Cardiac ventricle fibroblast (primary cell): Measurements from ENCODE around the genes TIGAR and C12orf4.

DNA sequence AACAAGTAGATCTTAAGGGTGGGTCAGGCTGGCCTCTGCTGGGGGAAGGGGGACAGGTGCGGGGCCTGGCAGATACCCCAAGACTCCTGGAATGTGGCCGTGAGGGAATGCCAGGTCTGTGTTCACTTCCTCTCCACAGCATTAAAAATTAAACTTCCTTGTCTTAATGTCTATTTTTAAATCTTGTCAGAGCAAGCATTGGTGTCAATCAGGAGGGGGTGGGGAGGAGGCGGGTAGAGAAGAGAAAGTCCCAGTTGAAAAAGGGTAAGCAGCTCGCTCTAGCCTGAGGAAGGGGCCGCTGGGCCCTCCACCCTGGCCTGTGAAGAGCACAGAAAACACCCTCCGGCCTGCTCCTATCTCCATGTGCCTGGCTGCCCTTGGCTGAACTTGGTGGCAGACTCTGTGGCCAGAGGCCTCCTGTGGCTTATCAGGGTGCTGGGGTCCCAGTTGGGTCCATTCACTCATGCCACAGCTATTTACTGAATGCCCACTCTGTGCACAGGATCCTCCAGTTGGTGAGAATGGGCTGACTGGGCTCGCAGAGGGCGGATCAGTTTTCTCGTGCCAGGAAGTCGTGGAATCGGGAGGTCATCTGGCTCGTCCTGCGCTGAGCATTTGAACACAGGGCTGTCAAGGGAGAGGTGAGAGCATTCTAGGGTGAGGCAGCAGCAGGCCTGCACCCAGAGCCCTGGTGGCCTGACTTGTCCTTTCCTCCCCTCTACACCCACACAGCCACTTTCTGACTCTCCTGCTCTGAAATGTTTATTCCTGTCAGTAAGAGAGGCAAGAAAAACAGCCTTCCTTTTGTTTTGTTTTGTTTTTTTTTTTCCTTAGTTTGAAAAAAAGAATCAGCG is 128.8 kb downstream of the TSPAN9 start:
- RAMPAGE, long total RNA: no peak

DNA sequence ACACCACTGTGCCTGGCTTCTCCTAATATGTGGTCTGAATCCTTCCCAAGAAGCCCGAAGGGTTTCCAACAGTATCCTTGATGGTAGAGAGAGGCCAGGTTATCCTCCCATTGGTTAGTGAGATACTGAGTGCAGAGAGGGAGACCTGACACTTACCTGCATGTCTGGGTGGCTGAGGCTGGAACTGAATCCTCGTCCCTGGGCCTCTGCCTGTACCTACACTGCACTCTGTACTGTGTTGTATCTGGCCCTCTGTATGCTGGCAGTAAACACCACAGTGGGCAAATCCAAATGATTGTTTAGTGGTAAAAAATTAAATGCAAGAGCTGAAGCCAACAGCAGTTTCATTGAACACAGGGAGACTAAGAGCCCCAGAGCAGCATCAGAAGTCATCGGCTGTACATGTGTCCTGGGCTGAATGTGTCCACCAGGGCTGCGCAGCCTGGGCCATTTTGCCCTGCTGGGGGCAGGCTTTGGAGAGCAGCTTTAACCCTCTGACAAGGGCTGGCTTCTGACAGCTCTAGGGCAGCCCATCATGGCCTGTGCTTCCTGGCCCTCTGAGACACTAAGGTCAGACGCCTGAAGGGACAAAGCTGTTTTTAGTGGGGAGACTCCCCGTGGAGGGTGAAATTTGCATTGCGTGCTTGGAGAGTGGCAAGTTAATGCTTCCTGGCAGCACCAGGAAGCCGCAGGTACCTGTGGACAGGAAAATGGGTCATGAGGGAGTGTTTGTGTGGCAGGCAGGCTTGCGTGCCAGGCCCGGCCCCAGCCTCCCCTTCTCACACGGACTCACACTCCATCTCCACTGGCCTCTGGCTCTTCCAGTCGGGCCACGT is 149.9 kb downstream of the TSPAN9 start:
- RAMPAGE, long total RNA: no peak

GRCh38 chr12:3231196-3232053 is 154.2 kb downstream of the TSPAN9 start:
- RAMPAGE, long total RNA: no peak

DNA sequence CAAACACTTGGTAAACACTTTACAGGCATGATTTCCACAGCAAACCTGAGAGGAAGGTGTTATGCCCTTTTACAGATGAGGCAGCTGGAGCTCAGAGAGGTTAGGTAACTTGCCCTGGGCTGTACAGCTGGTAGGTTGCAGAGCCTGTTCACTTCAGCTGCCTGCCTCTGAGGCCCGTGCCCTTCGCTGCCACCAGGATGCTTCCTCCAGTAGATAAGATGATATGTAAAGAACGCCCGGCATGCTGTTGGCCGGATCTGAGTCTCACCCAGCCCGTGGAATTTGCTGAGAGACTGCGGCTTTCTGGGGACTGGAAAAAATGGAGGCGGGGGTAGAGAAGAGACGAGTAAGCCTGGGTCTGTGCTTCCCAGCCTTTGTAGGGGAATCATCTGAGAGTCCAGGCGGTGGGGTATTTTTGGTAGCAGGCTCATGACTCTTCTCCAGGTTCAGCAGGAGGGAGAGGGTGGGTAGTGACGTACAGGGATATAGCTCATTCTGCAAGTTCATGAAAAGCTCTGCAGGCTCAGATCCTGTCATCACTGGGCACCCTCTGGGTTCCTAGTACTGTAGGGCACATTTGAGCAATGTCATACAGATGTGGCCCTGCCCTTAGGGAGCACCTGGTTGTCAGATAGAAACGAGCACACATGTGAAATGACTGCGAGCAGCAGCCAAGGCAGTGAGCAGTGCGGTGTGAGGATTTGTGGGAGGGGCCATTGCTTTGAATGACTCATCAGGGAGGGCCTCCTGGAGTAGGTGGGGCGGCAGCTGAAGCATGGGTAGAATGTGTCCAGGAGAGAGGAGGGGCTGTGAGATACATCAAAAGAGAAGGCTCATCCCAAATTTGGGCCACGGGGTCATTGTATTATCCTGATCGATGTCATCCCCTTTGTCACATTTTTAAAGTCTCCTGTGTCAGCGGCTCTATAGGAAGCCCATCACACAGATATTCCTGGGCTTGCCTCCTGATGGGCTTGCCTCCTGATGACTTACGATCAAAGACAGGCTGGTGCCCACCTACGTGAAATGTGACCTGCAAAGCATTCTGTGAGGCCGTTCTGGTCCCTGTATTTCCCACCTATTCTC is 159.5 kb downstream of the TSPAN9 start:
- RAMPAGE, long total RNA: no peak

GRCh38 chr12:3278424-3278818 is 201.2 kb downstream of the TSPAN9 start:
- RAMPAGE, long total RNA: no peak

- RAMPAGE, long total RNA: no peak
These were observed 34.8 kb downstream of the CRACR2A start for GRCh38 chr12:3717933-3718642.

- RAMPAGE, long total RNA: no peak
These were observed 57.0 kb downstream of the PARP11 start for GRCh38 chr12:3816071-3816668.

- RAMPAGE, long total RNA: no peak
These were observed 40.2 kb upstream of the PARP11 start for GRCh38 chr12:3913439-3913697.

DNA sequence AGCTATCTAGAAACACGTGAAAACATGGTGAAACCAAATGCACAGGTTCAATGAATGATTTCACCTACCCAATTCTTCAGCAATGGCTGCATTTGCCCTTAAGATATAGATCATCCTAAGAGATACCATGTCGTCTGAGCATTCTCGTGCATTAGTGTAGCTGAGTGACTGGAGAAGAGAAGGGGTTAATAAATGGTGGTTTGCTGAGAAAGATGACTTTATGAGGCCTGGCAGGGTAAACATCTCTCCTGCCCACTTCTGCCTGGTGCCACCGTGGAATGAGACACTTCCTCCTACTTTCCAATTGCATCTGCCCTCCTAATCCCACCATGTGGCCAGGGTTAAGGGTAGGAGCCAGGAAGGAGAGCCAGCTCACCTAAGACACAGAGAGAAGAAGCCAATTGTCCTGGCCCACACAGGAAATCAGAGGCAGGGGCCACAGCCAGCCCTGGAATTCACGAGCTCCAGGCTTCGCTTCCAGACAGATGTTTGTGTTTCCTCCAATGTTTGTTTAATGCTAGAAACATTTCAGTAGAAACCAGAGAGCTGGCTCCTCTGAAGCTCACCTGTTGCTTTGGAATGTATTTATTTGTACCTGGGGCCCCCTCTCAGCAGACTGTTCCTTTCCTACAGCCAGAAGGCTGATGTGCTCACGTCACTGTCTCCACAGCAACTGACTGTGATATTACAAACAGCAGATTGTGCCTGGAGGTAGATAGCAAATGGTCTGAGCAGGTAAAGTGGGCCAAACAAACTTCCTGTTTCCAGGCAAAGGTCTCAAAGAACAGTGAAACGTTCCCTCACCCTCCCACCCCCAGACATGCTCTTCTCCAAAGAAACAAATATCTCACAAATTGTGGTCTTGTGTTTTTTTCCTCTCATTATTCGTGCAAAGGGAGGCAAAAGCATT is 126.1 kb upstream of the PARP11 start:
- RAMPAGE, long total RNA: no peak

GRCh38 chr12:4228114-4228561 is 45.4 kb upstream of the CCND2 start:
- RAMPAGE, long total RNA: no peak

GRCh38 chr12:4270777-4271535 is 2.6 kb upstream of the CCND2 start:
- RAMPAGE, long total RNA: no peak

GRCh38 chr12:4288432-4289891 is 15.4 kb downstream of the CCND2 start:
- RAMPAGE, long total RNA: no peak

GRCh38 chr12:4299601-4300187 is 21.3 kb upstream of the TIGAR start:
- RAMPAGE, long total RNA: no peak

- RAMPAGE, long total RNA: no peak
These were observed 19.3 kb upstream of the TIGAR start for GRCh38 chr12:4301373-4302518.

- RAMPAGE, long total RNA: start-site peak on the plus strand at chr12:4321204-4321253, 49 and 57 reads in 2 replicates
These were observed at the start of gene TIGAR for GRCh38 chr12:4320858-4321952. TIGAR (plus strand) TSS chr12:4321213.

- RAMPAGE, long total RNA: no peak
These were observed 10.9 kb downstream of the FGF6 start for GRCh38 chr12:4434821-4435081.

- RAMPAGE, long total RNA: no peak
These were observed at the start of gene C12orf4 for GRCh38 chr12:4537911-4538650. C12orf4 (minus strand) TSS chr12:4538469.

GRCh38 chr12:4644902-4645541 is 3.8 kb downstream of the AKAP3 start:
- RAMPAGE, long total RNA: no peak

- RAMPAGE, long total RNA: no peak
These were observed 15.8 kb downstream of the KCNA5 start for GRCh38 chr12:5059500-5059820.

DNA sequence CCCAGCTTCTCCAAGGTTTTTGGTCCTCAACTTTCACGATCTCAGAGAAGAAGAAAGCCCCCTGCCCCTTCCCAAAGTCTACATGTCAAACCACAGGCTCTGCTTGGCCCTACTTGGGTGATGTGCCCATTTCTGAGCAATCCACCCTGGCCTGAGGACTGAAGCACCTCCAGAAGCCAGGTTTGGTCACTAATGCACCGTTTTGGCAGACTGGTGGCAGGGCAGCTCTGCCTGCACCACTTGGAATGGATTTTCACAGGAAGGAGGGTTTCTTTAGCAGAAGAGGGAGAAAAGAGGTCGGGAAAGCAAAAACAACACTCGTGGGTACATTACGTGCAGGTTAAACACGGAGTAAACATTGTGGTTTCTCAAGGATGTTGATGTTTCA is 70.7 kb downstream of the KCNA5 start:
- RAMPAGE, long total RNA: no peak